ENCODE measurements around the gene ZBED4.

DNA sequence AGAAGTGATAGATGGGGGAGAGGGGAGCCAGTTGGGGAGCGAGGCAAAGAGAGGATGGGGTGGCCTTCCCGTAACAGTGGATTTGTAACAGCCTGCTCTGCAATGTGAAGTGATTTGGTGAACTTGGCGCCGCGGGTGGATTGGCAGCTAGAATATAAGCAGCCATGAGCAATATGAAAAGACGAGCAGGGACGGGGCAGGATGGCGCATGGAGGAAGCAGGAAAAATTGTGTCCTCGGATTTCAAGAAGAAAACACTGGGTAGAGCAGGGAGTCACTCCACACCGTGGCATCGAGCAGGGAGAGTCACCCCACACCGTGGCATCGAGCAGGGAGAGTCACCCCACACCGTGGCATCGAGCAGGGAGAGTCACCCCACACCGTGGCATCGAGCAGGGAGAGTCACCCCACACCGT is 354.6 kb downstream of the TBC1D22A start:
- RRBS: no CpG with 5 or more reads among the region's 18 CpGs

GRCh38 chr22:47162332-47162800 is 399.9 kb downstream of the TBC1D22A start:
- RRBS: no CpG with 5 or more reads among the region's 21 CpGs

- RRBS: 78% methylated on average over 2 of the region's 37 CpGs
These were observed 401.8 kb downstream of the TBC1D22A start for GRCh38 chr22:47163885-47164975.

DNA sequence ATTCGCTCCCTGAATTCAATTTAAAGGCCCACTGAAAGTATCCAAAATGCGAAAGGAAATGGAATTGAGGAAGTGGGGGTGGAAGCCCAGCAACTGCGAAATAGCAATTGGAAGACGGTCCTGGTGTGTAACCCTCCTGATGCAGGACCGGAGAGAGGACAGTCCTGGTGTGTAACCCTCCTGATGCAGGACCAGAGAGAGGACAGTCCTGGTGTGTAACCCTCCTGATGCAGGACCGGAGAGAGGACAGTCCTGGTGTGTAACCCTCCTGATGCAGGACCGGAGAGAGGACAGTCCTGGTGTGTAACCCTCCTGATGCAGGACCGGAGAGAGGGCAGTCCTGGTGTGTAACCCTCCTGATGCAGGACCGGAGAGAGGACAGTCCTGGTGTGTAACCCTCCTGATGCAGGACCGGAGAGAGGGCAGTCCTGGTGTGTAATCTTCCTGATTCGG is 408.1 kb downstream of the TBC1D22A start:
- RRBS: 80% methylated on average over 1 of the region's 11 CpGs

- RRBS: no CpG with 5 or more reads among the region's 3 CpGs
These were observed 429.0 kb downstream of the TBC1D22A start for GRCh38 chr22:47191480-47191863.

DNA sequence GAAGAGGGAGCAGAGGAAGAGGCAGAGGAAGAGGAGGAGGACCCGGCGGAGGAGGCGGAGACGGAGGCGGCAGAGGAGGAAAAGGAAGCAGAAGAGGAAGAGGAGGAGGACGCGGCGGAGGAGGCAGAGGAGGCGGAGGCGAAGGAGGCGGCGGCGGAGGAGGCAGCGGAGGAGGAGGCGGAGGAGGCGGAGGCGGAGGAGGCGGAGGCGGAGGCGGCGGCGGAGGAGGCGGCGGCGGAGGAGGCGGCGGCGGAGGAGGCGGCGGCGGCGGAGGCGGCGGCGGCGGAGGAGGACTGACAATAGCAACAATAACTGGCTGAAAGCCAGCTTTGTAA is 616.6 kb downstream of the TBC1D22A start:
- RRBS: no CpG with 5 or more reads among the region's 36 CpGs

DNA sequence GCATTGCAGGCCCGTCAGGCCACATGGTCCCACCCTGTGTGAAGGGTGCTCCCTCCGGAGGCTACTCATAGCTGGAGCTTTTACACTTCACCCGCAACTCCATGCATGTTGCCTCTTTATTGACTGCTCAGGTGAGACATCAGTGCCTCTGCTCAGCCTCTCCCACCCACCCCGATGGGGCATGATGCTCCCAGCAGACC is 225.9 kb upstream of the TAFA5 start:
- RRBS: no CpG with 5 or more reads among the region's 4 CpGs

GRCh38 chr22:48357150-48357631 is 132.2 kb upstream of the TAFA5 start:
- RRBS: no CpG with 5 or more reads among the region's 16 CpGs

DNA sequence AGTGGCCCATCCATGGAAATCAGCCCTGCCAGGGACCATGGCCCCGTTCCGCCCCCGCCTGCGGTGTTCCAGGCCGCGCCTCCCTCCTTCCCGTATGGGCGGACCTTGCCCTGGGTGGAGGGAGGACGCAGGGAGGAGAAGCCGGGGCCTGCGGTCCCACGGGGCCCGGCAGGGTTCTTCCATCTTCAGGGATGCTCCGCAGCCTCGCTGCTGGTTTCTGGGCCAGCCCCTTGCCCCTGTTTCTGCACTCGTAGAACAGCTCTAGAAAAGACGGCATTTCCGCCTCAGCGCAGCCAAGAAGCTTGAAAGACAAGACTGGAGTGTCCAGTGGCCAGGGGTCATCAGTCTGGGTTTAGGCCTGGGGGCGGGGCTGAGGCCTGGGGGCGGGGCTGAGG is 7.8 kb downstream of the TAFA5 start:
- RRBS: no CpG with 5 or more reads among the region's 21 CpGs

GRCh38 chr22:48566780-48567121 is 77.4 kb downstream of the TAFA5 start:
- RRBS: no CpG with 5 or more reads among the region's 12 CpGs

DNA sequence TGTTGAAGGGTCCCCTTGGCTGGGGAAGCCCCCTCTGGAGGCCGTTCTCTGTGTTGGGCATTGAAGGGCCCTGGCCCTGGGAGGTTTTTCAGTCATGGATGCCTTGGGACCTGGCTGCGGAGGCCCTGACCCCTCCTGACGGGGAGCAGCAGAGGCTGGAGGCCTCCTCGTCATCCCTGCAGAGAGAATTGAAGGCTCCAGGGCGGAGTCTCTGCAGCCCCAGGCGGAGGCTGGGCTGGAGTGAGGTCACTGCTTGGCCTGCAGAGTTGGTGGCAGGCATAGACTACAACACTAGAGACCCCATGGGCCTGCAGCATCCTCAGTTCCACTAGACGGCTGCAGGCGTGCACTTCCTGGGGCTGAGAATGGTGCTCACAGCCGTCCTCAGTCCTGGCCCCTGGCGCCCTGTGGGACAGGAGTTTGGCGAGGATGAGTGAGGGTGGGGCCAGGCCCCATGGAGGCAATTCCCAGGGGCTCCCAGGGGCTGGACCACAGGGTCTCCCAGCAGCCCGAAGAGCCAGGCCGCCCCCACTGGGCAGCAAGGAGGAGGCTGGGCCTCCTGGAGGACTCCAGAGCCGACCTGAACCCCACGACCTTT is 143.4 kb downstream of the TAFA5 start:
- RRBS: no CpG with 5 or more reads among the region's 15 CpGs

DNA sequence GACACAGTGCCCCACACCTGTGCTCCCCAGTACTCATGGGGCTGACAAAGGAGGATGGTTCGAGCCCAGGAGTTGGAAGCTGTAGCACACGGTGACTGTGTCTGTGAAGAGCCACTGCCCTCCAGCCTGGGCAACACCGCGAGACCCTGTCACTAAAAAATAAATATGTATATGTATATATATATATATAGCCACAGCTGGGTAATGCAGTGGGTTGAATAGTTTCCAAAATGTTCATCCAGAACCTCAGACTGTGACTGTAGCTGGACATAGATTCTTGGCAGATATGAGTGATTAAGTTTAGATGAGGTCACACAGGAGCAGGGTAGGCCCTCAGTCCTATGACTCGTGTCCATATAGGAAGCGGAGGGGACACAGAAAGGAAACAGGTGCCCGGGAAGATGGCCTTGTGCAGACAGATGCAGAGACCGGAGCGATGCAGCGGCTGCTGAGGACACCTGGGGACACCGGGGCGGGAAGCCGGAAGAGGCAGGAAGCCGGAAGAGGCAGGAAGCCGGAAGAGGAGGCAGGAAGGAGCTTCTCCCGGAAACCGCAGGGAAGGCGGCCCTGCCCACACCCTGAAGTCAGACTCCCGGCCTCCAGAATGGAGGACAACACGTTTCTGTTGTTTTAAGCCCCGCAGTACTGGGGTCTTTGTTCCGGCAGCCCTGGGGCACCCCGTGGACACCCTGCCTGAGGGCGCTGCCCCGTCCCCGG is 103.8 kb downstream of the BRD1 start:
- RRBS: 61% methylated on average over 16 of the region's 26 CpGs

- RRBS: 5% methylated on average over 32 of the region's 47 CpGs
These were observed 102.8 kb downstream of the BRD1 start for GRCh38 chr22:49724745-49725304.

DNA sequence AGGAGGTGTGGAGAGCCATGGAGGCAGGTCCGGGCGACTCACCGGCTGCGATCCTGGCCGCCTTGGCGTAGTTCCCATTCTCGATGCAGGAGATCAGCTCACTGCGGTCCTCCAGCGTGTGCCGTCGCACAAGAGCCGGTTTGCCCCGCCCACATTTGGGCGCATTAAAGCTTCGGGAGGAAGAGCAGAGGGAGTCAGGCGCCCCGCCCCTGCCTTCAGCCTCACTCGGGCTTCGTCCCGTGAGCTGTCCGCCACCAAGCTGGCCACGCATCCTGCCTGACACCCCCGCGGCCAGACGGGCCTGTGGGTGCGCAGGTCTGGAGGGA is 50.7 kb downstream of the BRD1 start:
- RRBS: 91% methylated on average over 10 of the region's 26 CpGs

- RRBS: no CpG with 5 or more reads among the region's 16 CpGs
These were observed 29.9 kb downstream of the BRD1 start for GRCh38 chr22:49797816-49798150.

DNA sequence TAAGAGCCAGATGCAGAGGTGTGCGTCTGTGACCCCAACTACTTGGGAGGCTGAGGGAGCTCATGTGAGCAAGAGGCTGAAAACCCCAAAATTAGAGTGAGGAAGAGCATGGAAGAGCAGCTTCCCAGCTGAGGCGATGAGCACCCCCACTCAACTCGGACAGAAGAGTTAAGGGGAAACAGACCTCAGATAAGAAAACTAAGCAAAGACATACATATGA is 21.4 kb downstream of the BRD1 start:
- RRBS: no CpG with 5 or more reads among the region's 3 CpGs

DNA sequence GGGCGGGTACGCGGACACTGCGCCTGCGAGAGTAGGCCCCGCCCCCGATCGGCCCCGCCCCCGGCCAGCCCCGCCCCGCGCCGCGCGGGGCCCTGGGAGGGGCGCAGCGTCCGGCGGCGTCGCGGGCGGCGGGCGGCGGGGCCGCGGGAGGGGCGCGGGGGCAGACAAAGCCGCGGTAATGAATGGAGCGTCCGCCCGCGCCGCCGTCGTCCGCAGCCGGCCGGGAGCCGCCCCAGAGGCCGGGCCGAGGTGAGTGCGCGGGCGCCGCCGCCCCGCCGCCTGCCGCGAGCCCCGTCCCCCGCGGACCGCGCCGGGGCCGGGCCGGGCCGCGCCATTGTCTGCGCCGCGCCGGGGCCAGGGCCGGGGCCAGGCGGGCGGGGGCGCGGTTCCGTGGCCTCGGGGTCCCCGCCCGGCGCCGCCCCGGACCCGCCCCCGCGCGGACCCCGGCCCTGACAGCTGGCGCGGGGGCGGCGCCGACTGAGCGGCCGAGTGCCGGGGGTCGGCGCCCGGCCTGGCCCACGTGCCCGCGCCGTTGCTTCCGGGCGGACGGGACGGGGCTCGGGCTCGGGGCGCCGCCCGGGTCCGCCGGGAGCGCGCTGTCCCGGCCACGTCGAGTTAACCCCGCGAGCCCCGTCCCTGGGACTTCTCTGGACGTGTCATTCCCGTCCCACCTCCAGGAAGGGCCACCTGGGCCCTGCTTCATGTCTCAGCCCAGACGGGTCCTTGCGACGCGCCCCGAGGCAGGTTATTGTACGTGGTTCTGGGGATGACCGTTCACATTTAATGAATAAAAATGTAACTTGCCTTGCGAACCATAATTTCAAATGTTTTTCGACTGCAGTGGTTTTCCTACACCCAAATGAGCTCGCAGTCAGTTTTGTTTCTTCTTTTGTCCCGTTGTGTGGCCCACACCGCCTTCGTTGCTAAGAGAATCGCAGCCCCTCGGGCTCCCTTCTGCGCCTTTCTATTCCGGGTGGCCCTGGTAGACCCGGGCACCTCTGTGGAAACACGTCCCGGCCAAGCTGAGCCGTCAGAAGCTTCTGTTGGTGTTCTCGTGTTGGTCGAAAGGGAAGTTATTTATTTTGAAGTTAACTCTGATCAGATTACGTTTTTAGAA is at the start of gene ZBED4:
ZBED4 (plus strand) TSS at position 104 of the 1,117 bp plus-strand sequence.
- RRBS: 2% methylated on average over 60 of the region's 146 CpGs

DNA sequence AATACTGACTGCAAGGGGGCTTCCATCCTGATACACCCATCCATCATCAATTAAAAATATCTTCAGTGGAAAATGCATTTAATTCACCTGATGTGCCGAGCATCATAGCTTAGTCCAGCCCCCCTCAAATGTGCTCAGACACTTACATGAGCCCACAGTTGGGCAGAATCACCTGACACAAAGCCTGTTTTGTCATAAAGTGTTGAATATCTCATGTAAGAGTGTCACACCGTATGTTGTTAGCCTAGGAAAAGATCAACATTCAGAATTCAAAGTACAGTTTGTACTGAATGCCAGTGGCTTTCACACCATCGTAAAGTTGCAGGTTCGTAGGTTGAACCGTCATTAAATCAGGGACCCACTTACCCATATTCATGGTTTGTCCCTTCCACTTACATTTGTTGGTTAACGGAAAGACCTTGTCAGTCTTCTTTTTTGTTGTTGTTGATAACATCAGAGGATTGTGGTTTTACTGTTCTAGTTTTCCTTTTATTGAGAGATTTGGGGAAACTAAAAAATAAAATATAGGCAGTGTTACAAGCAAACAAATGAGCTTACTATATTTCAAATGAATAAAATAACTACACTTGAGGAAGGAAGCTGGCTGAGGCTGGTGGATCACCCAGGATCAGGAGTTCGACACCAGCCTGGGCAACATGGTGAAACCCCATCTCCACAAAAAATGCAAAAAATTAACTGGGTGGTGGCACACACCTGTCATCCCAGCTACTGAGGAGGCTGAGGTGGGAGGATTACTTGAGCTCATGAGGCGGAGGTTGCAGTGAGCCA is 14.3 kb downstream of the ZBED4 start:
- RRBS: no CpG with 5 or more reads among the region's 8 CpGs

- RRBS: 87% methylated on average over 9 of the region's 17 CpGs
These were observed 3.1 kb downstream of the CRELD2 start for GRCh38 chr22:49921592-49921945.

- RRBS: 2% methylated on average over 33 of the region's 47 CpGs
These were observed 11.2 kb downstream of the CRELD2 start for GRCh38 chr22:49929559-49930155.

Data from AG10803 (cell line).